Measurements from ENCODE around the genes C13orf42, SERPINE3 and WDFY2.

DNA sequence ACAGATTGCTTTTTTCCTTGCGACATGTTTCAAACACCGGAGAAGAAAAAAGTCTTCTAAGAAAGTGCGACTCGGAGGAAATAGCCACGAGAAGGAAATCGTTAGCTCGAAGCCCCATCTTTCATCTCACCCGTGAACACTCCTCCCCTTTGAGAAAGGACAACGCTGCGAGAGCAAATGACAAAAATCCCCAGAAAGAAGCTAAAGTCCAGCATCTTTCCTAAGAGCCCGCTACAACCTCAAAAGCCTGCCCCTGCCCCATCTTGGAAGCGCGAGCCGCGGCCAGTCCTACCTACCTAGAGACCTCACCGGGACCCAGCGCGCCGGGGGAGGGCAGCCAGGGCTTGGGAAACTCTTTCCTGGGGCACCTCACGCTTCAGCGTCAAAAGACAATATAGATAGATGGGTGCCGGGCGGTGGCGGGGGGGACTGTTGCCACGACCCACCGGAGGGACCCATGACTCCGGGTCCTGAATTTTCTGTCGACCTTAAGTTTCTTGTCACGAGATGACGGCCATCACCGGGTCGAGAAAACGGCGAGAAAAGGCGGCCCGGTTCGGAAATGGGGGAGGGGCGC, 65.7 kb downstream of the KCNRG start:
- PRO-cap: no peak

DNA sequence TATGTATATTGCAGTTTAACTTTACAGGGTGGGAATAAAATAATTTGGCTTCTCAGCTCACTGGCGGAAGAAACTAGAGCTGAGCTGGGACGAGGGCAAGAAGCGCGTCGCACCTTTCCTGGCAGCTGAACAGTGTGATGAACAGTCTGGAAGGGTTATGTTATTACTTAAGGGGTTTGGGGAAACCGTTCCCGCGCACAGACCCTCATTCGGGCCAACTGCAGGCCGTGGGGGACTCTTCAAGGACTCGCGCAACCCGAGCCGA, 111.3 kb downstream of the KCNRG start:
- PRO-cap: no peak

- PRO-cap: no peak
Measured at GRCh38 chr13:50127975-50128348, 112.7 kb downstream of the KCNRG start.

DNA sequence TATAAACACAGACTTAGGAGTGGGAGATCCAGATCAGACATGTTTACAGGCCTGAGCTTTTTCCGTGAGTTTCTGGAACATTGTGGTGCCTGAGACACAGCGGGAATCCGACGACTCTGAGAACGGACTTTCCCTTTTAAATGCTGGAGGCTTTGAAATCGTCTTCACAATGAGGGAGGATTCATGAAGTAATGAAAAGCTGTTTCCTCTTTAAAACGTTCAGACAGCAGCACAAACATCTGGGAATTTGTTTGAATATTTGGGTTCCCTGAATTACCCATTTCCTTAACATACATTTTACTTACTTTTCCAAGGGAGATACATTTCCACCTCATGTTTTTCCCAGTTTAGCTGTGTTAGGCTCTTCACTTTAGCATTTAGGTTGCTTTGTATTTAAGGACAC, 125.9 kb downstream of the KCNRG start:
- PRO-cap: no peak

- PRO-cap: no peak
Measured at GRCh38 chr13:50370378-50370619, 355.1 kb downstream of the KCNRG start.

GRCh38 chr13:50510479-50510901, 333.0 kb downstream of the DLEU7 start:
- PRO-cap: no peak

GRCh38 chr13:50677762-50678334, 165.6 kb downstream of the DLEU7 start:
- PRO-cap: no peak

- PRO-cap: no peak
Measured at GRCh38 chr13:50678354-50679109, 165.0 kb downstream of the DLEU7 start.

GRCh38 chr13:50892080-50892575, 17.5 kb upstream of the RNASEH2B start:
- PRO-cap: no peak

DNA sequence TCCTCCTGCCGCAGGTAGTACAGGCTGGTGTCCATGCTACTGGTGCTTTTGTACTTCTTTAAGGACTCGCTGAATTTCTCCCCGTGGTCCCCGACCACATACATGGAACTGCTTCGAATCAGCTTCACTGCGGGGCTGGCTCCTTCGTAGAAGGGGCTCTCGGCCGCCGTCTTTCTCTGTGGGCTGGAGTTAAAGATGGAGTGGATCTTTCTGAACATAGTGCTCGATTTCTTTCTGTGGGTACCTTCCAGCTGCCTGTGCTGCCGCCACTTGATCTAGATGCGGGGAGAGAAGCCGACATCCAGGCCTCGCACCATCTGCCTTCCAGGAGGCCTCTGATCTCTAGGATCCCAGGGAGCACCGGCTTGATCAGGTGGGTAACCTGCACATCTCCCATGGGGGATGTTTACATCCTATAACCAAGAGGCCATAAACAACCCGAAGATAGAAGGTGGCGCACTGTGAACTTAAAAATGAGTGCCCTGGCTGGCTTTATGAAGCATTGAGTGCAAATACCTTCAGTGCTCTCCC, at the start of gene C13orf42:
Gene C13orf42 (minus strand): TSS at position 283 of the 531 bp plus-strand sequence.
- PRO-cap: no peak

DNA sequence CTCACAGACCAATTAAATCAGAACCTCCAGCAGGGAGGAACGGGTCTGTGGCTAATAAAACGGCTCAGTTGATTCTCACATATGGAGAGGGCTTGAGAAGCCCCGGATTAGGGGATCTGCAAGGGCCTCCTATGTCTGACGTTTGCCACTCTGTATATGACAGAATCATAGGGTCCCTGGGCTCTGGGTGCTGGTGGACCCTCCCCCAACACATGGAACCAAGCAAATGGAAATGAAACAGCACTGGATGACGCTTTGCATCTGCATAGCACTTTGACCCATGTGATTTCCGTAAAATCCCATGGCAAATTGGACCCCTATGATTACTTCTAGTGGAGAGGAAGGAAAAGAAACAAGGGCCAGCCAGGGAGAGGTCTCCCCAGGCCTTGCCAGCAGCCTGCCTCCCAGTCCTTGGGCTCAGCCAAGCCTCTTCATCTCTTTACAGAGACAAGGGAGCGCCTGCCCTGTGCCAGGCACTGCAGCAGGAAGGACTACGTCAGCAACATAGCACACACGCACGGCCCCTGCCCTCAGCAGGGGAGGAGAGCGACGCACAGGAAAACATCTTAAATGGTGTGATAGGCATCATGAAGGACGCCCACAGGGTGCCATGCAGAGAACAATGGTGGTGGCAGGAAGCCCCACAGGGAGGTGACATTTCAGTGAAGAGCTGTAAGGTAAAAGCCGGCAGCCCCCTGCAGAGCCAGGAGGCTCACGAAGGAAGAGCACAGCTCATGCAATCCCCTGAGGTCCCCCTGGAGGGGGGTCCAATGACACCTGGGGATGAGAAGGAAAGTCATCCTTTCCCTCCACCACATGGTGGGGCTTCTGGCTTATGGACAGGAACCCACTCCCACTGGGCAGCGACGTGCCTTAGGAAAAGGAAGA, 37.0 kb upstream of the C13orf42 start:
- PRO-cap: no peak

DNA sequence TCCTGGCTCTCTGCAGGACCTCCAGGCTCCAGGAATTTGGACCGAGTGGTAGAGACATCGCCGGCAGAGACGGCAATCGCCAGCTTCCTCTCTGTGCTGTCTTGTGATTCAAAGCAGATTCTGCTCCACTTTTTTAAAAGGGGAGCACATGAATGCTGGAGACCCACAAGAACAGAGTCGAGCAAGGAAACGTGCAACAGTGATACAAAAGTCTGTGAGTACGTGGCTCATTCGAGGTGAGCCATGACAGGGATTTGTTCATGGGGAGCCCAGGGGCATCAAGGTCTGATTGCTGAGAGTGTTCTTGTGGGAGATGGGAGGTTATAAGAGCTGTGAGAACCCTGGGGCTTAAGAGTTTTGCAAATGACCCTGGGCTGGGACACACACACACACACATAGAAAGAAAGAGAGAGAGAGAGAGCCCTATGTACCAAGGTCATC, at the start of gene SERPINE3:
Gene SERPINE3 (plus strand): TSS at position 162 of the 441 bp plus-strand sequence.
- PRO-cap: no peak

DNA sequence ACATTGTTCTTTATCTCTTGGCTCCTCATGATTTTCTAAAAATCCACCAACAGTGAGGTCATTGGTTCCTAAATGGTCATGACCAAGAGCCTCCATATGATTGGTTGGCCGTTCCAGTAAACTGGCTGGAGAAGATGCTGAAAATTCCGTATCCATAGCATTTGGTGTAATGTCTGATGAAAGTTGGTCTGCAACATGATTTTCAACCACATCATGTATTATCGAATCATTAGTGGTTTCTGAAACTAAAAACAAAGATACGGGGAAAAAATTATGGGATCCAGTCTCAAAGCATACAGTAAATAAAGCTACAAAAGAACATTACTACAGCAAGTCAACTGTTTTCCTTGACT, 29.6 kb downstream of the SERPINE3 start:
- PRO-cap: no peak

- PRO-cap: no peak
Measured at GRCh38 chr13:51379161-51379723, 39.8 kb downstream of the SERPINE3 start.

- PRO-cap: no peak
Measured at GRCh38 chr13:51422580-51423429, 30.0 kb downstream of the INTS6 start.

GRCh38 chr13:51520284-51520976, 63.8 kb upstream of the WDFY2 start:
- PRO-cap: no peak

DNA sequence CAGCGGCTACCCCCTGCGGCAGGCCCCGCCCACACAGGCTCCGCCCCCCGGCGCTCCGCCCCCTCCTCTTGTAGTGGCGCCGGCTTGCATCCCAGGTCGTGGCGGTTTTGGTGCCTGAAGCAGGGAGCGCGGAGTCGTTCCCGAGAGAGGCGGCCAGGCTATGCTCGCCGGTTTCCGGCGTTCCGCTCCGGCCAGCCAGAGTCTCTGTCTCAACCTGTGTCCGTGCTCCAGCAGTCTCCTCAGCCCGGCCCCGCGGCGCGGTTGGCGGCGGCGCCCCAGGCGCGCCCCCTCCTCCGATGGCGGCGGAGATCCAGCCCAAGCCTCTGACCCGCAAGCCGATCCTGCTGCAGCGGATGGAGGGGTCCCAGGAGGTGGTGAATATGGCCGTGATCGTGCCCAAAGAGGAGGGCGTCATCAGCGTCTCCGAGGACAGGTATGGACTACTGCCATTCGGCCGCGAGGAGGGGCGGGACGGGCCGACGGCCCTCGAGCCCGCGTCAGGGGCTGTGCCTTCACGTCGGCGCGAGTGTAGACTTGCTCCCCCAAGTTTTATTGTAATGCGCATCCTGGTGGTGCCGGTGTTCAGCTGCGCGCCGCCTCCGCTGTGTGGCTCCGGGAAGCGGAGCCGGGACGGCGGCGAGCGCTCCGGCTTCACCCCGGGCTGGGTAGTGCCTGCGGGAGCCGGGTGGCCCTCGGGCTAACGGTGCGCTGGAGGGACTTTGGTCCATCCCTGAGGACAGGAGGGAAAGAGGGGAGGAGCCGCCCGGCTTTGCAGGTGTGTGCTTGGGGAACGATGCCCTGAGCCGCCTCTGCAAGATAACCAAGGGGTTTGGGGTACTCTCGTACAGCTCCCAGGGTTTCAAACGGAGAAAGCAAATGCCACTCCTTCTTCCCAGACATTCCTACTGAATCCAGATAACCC, at the start of gene WDFY2:
Gene WDFY2 (plus strand): TSS at position 71 of the 922 bp plus-strand sequence.
- PRO-cap: bidirectional peak, plus-strand start at position 122 of the sequence, minus-strand start outside the sequence; bidirectional peak, plus-strand start at position 449 of the sequence, minus-strand start at position 353 of the sequence; bidirectional peak, plus-strand start at position 557 of the sequence, minus-strand start at position 524 of the sequence

DNA sequence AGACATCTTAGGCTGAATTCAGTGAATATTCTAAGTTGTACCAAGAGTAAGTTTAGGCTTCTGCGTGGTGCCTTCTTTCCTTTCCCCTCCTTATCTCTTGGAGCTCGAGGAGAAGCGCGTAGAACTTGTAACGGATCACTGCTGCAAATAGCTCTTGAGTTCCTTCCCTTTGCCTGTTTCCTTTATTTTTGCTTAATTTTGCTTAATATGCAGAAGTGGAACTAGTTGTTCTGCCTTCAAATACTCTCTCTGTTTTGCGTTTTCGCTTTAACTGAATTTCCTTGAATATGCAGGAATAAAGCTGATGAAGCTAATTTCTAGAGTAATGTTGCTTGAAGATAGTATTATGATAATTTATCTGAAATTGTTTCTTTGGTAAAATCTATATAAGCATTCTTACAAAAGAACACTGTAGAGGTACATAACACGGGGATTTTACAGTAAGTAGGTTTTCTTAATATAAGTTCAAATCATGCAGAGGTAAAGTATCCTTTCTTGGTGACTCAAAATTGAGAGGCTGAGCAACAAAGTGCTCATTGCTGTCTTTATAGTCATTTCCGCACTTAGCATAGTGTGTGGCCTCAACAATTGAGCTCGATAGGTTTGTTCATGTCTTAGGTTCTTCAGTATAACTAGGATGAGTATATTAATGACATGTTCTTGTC, 1.2 kb downstream of the WDFY2 start:
- PRO-cap: no peak

DNA sequence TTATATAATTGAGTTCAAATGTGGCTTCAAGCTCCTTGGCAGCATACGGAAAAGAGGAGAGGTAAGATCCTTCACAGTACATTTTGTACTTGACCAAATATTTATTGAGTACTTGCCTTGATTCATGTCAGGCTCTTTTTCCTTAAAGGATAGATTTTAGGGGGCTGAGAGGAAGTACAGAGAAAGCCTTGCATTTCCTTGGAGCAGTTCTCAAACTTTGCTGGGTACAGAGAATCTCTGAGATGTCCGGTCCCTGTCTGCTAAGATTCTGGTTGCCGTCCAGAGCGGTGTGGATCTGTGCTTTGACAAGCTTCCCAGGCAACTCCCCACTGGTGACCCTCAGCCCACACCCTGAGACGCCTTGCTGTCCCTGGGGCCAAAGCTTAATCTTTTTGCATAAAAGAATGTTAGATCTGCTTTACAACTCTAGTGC, 64.4 kb downstream of the DHRS12 start:
- PRO-cap: no peak

DNA sequence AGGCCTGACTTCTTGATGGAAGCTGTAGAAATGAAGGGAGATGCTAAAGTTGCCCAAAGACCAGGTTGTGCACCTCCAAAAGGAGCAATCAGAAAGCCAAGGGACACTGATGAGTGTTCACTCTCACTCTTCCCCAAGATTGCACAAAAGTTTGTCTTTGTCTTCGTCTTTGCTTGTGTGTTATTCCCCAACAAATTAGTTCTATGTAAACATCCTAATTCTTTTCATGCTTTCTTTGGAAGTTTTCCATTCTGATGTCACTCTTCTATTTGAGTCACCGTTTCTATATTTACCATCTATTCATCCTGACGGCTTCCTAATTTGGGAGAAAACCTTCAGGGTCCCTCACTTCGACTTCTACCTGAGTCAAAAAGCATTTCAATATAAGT, 3.7 kb upstream of the TMEM272 start:
- PRO-cap: no peak